ENCODE results near the genes POPDC2 and COX17.

DNA sequence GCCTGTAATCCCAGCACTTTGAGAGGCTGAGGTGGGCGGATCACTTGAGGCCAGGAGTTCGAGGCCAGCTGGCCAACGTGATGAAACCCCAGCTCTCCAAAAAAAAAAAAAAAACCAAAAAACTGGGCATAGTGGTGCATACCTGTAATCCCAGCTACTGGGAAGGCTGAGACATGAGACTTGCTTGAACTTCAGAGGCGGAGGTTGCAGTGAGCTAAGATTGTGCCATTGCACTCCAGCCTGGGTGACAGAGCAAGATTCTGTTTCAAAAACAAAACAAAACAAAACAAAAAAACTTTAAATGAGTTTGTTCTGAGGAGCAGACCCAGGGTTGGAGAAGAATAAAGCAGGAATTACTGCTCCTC lies 2.3 kb upstream of the CD80 start:
- PRO-cap = no peak
- RAMPAGE, long total RNA, 4 experiments = no peak in any of the 4 experiments

DNA sequence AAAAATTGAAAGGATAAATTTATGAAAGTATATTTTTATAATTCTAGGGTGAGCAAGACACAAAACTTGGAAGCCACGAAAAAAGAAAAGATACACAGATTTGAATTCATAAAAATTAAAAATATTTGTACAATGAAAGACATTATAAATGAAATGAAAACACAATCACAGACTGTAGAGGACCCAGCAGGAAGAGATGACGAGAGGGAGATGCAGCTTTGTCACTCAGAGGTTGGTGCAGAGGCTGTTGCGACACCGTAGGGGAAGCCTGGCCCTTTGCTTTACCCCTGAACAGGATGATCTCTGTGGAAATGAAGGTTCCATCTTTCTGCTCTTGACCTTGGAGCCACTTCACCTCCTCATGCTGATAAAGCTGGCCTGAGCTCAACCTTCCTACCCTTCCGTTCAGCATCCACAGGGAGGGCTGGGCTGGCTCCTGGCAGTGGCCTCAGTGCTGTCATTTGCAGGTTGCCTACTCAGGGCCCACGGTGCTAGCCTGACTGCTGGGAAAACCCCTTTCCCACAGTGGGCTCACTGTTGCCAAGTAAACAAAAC lies 2.9 kb upstream of the CD80 start:
- PRO-cap = unidirectional peak, plus-strand start at position 238 of the sequence
- RAMPAGE, long total RNA, 4 experiments = no peak in any of the 4 experiments

DNA sequence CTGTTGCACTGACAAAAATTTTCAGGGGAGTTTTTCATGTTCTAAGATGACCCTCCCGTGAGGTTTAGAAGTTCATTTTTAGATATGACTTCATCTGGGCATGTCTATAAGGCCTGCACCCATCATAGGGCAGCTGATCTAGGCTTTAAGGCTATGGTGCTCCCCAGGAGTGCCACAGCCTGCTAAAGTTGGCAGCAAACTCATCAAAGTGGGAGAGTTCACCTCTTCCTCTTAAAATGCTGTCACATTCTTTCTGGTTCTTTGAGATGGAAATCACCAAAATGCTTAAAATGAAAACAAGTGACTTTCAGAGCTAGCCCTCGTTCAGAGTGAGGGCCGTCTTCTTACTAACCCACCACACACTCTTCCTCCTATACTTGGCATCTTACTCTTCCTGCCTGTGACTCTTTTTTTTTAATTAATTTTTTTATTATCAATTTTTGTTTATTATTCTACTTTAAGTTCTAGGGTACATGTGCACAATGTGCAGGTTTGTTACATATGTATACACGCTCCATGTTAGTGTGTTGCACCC lies 3.4 kb upstream of the CD80 start:
- PRO-cap = no peak
- RAMPAGE, long total RNA, 4 experiments = no peak in any of the 4 experiments

GRCh38 chr3:119570002-119570696 lies 9.1 kb upstream of the ADPRH start:
- PRO-cap = bidirectional peak, plus-strand start at chr3:119570495, minus-strand start at chr3:119570336
- RAMPAGE, long total RNA, 4 experiments = no peak in any of the 4 experiments

DNA sequence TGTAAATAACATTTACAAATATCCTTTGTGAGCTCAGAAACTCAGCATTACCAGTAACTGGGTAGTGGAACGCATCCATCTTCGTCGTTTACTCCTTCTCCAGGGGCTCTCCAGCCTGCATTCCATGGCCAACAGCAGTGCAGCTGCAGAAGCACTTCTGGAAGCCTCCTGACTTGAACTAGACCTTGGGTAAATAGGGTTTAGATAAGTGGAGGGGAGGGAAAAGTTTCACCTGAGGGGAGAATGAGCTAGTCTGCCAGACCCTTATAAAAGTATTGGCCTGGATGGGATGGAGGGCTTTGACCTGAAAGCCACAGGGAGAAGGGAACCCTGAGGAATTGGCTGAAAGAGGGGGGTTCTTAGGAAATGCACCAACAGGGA lies 1.1 kb downstream of the ADPRH start:
- PRO-cap = no peak
- RAMPAGE, long total RNA, 4 experiments = no peak in any of the 4 experiments

DNA sequence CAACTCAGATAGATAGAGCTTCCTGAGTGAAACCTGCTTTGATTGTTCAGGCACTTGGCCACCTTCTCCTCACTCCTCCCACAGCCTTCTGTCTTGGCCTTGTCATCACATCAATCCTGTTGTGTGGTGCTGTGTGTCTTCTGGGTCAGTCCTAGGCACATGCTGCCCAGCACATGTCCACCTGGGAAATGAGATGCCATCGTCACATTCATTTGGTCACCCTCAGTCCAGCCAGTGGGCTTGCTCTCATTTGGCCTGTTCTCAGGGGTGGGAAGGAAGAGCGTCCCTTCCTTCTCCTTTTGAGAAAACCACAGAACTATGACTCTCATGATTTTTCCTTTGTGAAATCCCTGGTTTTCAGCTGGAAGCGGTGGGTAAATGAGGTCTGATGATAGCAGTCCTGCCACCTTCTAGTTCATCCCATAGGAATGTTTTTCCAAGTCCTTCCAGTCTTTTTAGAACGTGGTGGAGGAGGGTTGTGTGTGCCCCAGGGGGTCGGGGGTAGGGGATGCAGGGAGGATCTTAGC lies 8.5 kb upstream of the PLA1A start:
- PRO-cap = no peak
- RAMPAGE, long total RNA, 4 experiments = no peak in any of the 4 experiments

DNA sequence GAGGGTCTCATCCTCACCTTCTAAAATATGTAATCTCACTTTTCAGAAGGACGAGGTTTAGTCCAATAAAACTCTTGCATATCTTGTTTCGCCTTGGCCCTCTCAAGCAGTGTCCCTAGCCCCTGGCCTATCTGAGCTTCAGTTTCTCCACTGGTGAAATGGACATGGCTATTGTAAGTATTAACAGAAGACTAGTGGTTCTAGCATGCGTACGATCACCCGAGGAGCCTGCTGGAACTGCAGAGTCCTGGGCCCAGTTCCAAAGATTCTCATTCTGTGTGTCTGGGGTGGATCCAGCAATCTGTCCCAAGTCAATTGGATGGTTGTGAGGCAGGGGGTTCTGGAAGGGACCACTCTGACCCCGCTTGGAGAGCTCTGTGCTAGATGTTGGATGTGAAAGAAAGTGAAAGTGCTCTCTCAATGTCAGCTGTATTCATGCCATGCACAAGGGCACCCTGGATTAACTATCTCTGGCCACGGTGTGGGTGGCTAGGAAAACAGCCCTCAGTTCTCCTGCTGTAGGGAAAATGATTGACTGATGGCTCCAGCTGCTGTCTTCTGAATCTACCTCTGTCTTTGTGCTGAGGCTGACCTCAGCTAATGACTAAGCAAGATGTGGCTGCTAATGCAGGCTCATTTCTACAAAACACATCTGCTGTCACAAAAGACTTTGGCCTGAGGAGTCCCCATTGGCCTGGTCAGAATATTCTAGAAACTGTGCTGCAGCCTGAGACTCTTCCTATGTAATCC lies 1.9 kb upstream of the PLA1A start:
- PRO-cap = no peak
- RAMPAGE, long total RNA, 4 experiments = no peak in any of the 4 experiments

DNA sequence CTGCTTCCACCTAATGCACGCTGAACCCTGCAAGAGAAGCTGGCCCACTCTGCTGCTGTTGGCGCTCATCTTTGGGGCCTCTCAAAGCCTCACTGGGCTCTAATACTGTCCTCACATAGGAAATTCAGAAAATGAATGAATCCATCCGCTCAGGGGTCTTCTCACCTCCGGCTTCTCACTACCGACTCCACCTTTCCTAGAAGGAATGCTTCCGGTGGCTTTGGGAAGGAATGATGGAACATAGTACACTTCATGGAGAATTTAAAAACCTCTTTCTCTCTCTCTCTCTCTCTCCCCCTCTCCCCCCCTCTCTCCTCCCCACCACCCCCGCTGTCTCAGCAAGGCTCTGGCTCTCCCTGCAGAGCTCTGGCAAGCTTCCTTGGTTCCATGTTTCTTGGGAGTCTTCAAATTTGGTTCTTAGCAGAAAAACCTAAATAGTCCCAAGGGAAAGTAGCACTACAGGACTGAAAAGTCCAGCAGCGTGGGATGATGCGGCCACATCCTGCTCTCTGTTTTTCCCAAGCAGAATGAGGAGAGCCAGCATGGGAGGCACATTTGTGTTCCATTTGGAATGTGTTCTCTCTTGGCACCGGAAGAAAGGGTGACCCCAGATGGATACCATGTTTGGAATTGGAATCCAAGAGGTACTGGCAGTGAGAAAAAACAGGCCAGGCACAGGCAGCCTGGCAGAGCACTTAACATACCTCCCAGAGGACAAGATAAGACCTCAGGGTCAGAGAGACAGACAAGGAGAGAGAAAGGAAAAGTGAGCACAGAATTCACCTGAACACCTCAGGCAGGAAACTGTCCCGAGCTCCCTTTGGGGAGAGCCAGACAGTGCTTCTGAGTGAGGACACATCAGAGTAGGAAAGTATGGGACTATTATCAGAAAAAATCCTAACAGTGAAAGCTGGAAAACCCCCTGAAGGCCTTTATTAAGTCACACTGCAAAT lies at the start of gene POPDC2:
Gene POPDC2, minus strand, starts transcription at position 235 of the 953 bp plus-strand sequence.
- PRO-cap = no peak
- RAMPAGE, long total RNA, 4 experiments = no peak in any of the 4 experiments

- PRO-cap = no peak
- RAMPAGE, long total RNA, 4 experiments = no peak in any of the 4 experiments
Measured at GRCh38 chr3:119662900-119663518, 2.6 kb upstream of the POPDC2 start.

- PRO-cap = no peak
- RAMPAGE, long total RNA, 4 experiments = no peak in any of the 4 experiments
Measured at GRCh38 chr3:119676102-119676657, 1.0 kb downstream of the COX17 start.

- PRO-cap = bidirectional peak, plus-strand start at chr3:119677184, minus-strand start at chr3:119676918; bidirectional peak, plus-strand start at chr3:119677619, minus-strand start at chr3:119677406
- RAMPAGE, long total RNA, 4 experiments = start-site peak on the minus strand in 4 of 4 experiments, at chr3:119677342-119677407 at its widest, 158 to 2,163 reads per replicate
Measured at GRCh38 chr3:119676675-119678016, at the start of gene COX17. Gene COX17, minus strand, starts transcription at chr3:119677406.

DNA sequence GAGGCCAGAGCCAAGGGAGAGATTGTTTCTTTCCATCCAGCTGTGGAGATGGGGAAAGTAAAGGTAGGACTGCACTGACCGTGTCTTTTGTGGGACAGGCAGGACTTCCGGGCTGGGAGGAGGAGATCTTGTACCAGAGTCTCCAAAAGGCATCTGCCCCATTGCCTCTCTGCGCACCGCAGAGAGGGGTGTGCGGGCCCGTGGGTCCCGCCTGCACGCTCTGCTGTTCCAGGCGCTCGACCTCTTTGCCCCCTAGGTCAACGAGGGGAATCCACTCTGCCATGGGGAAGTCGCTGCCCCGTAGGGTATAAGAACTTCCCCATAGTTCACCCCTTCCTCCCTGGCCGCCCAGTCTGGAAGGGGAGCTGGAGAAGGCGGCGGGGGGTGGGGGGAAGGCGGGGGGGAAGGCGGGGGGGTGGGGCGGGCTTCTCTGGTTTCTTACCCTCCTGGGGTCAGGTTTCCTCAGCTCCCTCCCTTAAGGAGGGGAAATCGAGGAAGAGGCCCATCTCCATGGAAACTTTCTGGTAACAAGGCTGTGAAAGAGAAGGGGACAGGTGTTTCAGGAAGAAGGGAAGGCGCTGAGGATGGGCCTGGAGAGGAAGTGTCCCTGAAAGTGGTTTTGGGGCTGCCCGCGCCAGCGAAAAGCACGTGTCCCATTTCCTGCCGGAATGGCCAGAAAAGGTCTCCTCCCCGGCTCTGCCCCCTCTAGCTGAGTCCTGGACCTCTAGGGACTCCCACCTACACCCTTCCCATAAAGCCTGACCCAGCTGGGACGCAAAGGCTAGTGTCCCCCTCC lies 27.5 kb downstream of the NR1I2 start:
- PRO-cap = no peak
- RAMPAGE, long total RNA, 4 experiments = no peak in any of the 4 experiments

GRCh38 chr3:120145589-120146057 lies 51.4 kb upstream of the GSK3B start:
- PRO-cap = no peak
- RAMPAGE, long total RNA, 4 experiments = no peak in any of the 4 experiments

- PRO-cap = no peak
- RAMPAGE, long total RNA, 4 experiments = no peak in any of the 4 experiments
Measured at GRCh38 chr3:120147262-120147814, 53.1 kb upstream of the GSK3B start.

GRCh38 chr3:120435540-120435978 lies 15.2 kb downstream of the FSTL1 start:
- PRO-cap = unidirectional peak, minus-strand start at chr3:120435667
- RAMPAGE, long total RNA, 4 experiments = start-site peak on the minus strand in 1 of 4 experiments, at chr3:120435652-120435753 at its widest, 6 reads per replicate

DNA sequence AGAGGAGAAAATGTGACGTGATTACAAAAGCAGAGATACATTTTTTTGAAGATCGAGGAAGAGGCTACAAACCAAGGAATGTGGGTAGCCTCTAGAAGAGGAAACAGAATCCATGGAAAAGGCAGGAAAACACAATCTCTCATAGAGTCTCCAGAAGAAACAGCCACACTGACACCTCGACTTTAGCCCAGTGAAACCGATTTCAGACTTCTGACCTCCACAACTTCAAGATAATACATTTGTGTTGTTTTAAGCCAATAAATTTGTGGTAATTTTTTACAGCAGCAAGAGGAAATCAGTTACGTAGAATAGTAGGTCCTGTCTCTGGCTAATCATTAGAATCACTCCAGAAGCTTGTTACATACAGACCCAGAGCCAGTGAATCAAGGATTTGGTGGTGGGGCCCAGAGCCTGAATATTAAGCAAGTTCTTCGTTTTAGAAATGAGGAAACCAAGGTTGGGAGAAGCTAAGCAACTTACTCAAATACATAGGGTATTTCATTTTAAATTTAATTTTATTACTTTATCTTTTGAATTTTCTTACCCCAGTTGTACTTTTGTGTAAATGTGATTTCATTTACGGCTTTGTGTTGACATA lies 2.3 kb downstream of the HGD start:
- PRO-cap = no peak
- RAMPAGE, long total RNA, 4 experiments = no peak in any of the 4 experiments

GRCh38 chr3:120688079-120688548 lies 6.1 kb upstream of the HGD start:
- PRO-cap = no peak
- RAMPAGE, long total RNA, 4 experiments = no peak in any of the 4 experiments

DNA sequence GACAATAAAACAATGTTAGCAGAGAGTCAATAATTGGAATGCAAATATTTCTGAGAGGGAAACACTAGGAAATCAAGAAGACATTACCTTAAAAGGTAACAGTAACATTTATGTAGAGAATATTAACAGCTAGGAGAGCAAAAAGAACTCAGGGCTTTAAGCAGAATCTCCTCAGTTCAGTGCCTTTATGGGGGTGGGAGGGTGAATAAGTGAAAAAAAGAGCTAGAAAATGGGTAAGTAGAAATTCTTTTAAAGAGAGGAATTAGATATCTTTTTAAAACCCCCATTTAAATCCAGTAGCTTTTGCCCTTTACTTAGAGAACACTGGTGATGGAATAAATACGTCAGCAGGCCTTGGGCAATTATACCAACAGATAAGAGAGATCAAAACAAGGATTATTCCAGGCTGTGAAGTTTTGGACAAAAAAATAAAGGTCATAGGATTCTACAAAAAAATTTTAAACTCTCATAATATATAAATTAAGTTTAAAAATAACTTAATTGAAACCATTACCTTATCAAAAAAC lies 11.7 kb upstream of the HGD start:
- PRO-cap = no peak
- RAMPAGE, long total RNA, 4 experiments = no peak in any of the 4 experiments

- PRO-cap = no peak
- RAMPAGE, long total RNA, 4 experiments = no peak in any of the 4 experiments
Measured at GRCh38 chr3:120833337-120833829, 74.6 kb upstream of the STXBP5L start.

DNA sequence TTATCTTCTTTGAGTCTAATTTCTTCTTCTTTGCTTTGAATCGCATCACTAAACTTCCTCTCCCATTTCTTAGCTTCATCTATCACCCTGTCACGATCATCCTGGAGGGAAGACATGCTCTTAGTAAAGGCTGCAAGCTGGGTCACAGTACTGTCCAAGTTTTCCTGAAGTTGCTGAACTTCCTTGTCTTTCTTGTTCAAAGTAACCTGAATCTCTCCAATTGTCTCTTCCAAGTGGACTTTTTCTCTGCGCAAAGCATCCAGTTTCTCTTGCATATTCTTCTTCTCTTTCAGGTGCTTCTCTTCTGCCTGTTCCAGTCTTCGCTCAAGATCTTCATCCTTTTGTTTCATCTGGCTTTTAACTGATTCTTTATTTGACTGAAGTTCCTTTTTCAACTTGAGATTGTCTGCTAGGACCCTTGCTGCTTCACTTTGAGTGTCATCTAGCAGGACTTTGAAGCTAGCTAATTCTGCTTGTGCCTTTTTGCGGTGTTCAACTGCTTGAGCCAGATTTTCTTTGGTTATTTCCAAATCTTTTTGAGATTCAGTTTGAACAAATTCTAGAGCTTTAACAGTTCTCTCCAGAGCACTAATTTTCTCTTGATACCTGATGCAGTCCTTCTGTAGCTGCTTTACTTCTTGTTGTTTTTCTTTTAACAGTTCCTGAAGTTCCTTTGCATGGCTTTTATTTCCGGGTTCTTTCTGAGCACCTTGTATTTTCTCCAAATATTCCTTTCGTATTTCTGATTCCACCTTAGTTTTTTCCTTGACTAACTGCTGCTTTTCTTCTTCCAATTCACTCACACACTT lies 33.3 kb upstream of the HCLS1 start:
- PRO-cap = no peak
- RAMPAGE, long total RNA, 4 experiments = start-site peak on the minus strand in 2 of 4 experiments, centred at positions 400 to 521 of the sequence, 53 to 111 reads per replicate

All from transverse colon (tissue), 4 donors.